Ishikawa (cell line): ENCODE measurements around the genes WDR44 and PGRMC1.

DNA sequence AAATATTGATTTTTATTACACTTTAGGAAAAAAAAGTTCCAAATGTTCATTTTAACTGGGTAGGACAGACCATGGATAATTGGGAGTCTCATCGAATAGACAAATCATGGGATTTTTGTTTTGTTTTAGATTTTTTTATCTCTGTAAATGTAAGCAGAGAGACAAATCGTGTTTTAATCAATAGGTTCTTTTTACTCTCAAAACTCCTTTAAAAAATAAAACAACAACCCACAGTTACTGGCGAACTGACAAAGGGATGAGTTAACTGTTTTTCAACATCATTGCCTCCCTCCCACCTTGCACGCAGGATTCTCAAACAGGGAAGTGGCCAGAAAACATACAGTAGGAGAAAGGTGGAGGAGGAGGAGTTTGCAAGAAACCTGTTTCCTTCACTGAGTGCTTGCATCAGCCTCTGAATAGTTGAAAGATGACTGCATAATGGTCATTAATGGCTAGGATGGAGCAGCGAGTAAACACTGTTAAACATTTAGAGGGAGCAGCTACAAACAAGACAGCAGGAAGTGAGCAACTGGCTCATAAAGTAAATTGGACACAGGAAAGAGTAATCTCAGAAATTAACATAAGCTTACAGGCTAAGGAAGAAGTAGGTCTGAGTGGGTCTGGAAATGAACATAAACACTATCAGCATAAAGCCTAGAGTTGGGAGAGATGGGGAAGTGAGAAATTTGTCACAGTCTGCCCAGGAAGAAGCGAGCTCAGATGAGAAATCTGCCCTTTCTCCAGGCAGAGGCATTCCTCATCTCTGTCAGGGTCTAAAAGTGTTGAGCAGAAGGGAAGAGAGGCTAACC is 38.4 kb downstream of the TRPC5OS start:
- RRBS, result no CpG with 5 or more reads among the region's 6 CpGs

DNA sequence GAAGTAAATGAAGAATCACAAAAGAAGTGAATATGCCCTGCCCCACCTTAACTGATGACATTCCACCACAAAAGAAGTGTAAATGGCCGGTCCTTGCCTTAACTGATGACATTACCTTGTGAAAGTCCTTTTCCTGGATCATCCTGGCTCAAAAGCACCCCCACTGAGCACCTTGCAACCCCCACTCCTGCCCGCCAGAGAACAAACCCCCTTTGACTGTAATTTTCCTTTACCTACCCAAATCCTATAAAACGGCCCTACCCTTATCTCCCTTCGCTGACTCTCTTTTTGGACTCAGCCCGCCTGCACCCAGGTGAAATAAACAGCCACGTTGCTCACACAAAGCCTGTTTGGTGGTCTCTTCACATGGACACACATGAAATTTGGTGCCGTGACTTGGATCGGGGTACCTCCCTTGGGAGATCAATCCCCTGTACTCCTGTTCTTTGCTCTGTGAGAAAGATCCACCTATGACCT is 117.1 kb upstream of the HTR2C start:
- RRBS, result no CpG with 5 or more reads among the region's 8 CpGs

GRCh38 chrX:114606665-114607181 is 22.8 kb downstream of the HTR2C start:
- RRBS, result no CpG with 5 or more reads among the region's 10 CpGs

- RRBS, result no CpG with 5 or more reads among the region's 6 CpGs
Measured at GRCh38 chrX:115367334-115368048, 78.0 kb downstream of the LUZP4 start.

GRCh38 chrX:115559282-115560150 is 1.5 kb upstream of the PLS3 start:
- RRBS, result no CpG with 5 or more reads among the region's 10 CpGs

- RRBS, result no CpG with 5 or more reads among the region's 6 CpGs
Measured at GRCh38 chrX:115560804-115561099, 222 bp upstream of the PLS3 start.

GRCh38 chrX:115563386-115564006 is 2.5 kb downstream of the PLS3 start:
- RRBS, result no CpG with 5 or more reads among the region's 6 CpGs

DNA sequence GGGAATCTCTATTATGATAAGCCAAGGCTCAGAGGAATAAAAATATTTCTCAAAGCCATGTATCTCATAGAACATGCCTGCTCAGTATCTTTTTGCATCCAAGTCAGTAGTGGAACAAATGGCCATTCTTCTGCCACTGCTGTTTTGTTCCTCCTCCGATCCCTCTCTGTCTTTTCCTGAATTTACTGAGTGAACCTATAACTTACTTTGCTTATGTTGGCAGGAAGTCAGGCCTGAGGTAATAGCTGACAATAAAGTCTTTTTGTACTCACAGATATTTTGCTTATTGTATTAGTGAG is 68.0 kb downstream of the AGTR2 start:
- RRBS, result no CpG with 5 or more reads among the region's 1 CpG

- RRBS, result 12% methylated on average over 9 of the region's 22 CpGs
Measured at GRCh38 chrX:118115916-118116435, 634 bp downstream of the KLHL13 start.

DNA sequence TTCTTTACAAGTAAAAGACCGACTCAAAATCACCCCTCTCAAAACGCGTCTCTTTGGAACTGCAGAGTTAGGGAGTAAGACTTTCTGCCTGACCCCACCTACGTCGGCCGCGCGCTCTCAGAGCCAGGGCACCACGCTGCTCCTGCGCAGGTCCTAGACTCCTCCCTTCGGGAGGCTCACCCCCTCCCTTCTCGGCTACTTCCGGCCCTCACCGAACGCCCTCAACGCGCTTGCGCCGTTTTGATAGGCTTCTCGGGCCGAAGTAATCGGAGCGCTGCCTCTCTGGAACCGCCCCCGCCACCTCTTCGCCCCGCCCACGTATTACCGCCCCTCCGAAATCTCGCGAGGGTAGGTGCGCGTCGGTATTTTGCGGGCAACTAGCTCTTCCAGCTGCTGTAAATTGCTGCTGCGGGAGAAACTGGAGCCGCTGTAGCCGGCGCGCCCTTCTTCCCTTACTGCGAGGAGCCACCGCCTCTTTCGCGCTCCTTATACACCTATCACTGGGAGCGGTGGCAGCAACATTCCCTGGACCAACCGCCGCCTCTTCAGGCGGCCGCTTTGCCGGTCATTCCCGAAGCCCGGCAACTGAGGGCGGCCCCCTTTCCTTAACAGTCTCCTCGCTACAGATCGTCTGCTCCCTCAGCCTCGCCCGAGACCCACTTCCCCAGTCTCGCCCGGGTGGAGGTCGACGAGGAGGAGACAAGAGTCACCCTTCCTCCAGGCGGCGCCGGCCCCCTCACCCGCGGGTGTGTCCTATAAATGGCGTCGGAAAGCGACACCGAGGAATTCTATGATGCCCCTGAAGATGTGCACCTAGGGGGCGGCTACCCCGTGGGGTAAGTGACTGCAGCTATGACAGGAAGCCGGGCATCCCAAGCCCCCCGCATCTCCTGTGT is at the start of gene WDR44:
Gene WDR44, plus strand, starts transcription at position 362 of the 896 bp plus-strand sequence.
- RRBS, result 2% methylated on average over 20 of the region's 75 CpGs

DNA sequence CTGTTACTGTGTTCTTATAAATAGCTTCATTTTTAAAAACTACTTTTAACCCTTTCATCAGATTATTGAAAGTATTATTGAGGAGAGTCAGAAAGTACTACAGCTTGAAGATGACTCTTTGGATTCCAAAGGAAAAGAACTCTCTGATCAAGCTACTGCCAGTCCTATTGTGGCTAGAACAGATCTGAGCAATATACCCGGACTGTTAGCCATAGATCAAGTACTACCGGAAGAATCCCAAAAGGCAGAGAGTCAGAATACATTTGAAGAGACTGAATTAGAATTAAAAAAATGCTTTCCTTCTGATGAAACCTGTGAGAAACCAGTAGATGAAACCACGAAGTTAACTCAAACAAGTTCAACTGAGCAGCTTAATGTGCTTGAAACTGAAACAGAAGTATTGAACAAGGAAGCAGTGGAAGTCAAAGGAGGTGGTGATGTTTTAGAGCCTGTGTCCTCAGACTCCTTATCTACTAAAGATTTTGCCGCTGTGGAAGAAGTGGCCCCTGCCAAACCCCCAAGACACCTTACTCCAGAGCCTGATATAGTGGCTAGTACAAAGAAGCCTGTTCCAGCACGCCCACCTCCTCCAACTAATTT is 46.8 kb downstream of the WDR44 start:
- RRBS, result no CpG with 5 or more reads among the region's 5 CpGs

GRCh38 chrX:118718540-118719126 is 8.8 kb upstream of the IL13RA1 start:
- RRBS, result 67% methylated on average over 1 of the region's 6 CpGs

GRCh38 chrX:118724877-118725297 is 2.5 kb upstream of the IL13RA1 start:
- RRBS, result no CpG with 5 or more reads among the region's 9 CpGs

DNA sequence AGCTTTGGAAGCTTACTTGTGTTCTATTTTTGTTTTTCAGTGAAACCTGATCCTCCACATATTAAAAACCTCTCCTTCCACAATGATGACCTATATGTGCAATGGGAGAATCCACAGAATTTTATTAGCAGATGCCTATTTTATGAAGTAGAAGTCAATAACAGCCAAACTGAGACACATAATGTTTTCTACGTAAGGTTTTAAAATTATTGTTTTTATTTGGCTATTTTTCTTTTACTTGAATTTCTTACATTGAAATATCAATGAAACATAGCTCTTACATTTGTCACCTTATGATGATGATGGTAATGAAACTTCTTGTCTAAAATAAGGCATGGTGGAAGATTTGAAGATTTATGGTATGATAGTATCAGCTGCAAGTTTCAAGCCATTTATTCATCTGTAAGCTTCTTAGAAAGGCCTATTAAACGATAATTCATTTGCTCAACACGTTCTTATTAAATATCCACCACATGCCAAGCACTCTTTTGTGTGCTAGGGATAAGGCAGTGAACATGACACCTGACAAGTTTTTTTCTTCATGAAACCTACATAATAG is 33.8 kb downstream of the IL13RA1 start:
- RRBS, result no CpG with 5 or more reads among the region's 3 CpGs

DNA sequence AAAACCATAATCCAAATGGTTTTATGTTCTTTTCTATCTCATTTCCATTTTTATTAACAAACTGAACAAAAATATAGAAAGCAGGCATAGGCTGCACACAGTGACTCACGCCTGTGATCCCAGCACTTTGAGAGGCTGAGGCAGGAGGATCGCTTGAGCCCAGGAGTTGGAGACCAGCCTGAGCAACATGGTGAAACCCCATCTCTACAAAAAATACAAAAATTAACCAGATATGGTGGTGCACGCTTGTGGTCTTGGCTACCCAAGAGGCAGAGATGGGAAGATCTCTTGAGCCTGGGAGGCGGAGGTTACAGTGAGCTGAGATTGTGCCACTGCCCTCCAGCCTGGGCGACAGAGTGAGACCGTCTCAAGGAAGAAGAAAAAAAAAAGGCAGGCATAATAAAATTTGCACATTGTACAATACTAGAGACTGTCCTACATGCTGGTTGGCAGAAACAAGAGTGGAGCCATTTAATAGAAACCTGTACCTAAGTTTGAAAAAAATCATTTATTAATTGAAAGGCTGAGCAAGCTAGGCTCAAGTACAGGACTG is 39.8 kb downstream of the IL13RA1 start:
- RRBS, result no CpG with 5 or more reads among the region's 6 CpGs

DNA sequence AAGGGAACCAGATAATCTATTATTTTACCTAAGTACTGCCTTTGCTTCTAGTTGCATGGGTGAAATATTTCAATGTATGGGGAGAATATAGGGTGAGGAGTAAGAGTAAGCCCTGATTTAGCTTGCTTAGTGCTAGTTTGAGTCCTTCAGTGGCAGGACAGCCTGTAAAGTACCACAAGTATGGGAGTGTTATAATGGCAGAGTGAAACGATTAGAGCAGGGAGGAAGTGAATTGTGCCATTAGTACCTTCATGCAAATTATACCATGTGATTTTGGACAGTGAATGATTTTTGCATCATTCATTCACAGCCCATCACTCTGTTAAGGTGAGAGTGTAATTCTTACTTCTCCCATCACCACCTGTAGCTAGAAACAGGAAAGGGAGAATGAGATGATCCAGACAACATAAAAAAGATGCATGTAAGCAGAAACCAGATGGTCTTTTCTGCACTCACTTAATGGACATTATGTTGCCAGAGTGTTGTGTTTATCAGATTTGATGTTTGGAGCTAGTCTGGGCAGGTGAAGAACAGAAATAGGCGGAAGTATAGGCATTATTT is 44.8 kb downstream of the LONRF3 start:
- RRBS, result no CpG with 5 or more reads among the region's 2 CpGs

- RRBS, result 3% methylated on average over 39 of the region's 121 CpGs
Measured at GRCh38 chrX:119235835-119237052, at the start of gene PGRMC1. PGRMC1 (plus strand) TSS chrX:119236285.

DNA sequence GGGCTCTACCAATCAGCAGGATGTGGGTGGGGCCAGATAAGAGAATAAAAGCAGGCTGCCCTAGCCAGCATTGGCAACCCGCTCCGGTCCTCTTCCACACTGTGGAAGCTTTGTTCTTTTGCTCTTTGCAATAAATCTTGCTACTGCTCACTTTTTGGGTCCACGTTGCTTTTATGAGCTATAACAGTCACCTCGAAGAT is 64.4 kb downstream of the PGRMC1 start:
- RRBS, result no CpG with 5 or more reads among the region's 4 CpGs

DNA sequence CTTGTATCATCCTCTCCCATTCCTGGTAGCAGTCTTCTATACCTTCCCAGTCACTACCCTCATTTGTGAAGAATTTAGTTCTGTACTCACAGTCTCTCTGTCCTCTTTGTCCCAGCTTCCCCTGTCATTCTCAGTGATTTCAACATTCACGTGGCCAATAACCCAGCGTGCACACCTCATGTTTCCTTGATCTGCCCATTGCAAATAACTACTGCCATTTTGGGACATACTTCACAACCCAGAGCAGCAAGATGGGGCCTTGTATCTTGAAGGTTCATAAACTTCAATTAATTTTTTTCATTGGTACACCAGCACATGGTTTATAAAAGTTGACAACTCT is 9.0 kb upstream of the SLC25A43 start:
- RRBS, result no CpG with 5 or more reads among the region's 2 CpGs

DNA sequence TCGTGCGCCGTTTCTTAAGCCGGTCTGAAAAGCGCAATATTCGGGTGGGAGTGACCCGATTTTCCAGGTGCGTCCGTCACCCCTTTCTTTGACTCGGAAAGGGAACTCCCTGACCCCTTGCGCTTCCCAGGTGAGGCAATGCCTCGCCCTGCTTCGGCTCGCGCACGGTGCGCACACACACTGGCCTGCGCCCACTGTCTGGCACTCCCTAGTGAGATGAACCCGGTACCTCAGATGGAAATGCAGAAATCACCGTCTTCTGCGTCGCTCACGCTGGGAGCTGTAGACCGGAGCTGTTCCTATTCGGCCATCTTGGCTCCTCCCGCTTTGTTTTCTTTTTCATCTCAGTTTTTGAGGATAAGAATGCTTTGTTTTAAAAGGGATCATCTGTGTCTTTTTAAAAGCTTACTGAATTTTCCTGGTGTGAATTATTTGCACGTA is 27.1 kb upstream of the SLC25A5 start:
- RRBS, result no CpG with 5 or more reads among the region's 27 CpGs